ENCODE measurements around the genes OR11H1 and SLC25A18.

DNA sequence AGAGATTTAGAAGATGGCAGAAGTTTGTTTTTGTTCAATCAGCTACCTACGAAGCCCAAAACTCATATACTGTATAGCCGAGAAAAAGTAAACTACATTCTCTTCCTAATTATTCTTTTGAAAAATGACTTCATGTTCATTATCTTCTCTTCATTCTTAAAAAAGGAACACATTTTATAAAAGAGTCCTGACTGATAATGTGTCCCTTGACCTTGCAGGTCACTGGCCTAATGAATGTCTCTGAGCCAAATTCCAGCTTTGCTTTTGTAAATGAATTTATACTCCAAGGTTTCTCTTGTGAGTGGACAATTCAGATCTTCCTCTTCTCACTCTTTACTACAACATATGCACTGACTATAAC, at the start of gene OR11H1:
Gene OR11H1 (plus strand): TSS at position 231 of the 361 bp plus-strand sequence.
- PRO-cap = no peak

DNA sequence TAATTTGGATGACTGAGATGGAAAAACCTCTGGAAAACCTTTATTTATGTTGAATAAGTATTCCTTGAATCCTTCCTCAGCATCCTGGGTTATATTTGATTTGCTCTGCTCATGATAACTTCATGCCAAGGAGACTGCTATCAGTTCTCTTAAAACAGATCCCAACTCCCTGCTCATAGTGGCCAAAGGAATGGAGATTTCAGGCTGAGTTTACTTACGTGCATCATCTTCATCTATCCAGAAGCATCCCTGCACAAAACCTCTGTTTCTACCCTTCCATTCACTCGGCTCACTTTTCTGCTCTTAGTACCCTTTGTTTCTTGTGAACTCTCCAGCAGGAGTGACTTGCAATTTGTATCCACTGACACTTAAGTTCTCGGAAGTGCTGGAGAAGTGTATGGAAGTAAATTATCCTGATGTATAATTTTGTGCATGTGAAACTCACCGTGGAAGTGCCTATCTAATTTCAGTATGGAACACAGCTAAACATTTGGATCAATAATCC, 6.9 kb upstream of the CCT8L2 start:
- PRO-cap = unidirectional peak, plus-strand start at position 372 of the sequence

- PRO-cap = no peak
Observed at GRCh38 chr22:16661437-16662347, 69.1 kb upstream of the CCT8L2 start.

GRCh38 chr22:17036890-17037938, 29.2 kb upstream of the GAB4 start:
- PRO-cap = no peak

DNA sequence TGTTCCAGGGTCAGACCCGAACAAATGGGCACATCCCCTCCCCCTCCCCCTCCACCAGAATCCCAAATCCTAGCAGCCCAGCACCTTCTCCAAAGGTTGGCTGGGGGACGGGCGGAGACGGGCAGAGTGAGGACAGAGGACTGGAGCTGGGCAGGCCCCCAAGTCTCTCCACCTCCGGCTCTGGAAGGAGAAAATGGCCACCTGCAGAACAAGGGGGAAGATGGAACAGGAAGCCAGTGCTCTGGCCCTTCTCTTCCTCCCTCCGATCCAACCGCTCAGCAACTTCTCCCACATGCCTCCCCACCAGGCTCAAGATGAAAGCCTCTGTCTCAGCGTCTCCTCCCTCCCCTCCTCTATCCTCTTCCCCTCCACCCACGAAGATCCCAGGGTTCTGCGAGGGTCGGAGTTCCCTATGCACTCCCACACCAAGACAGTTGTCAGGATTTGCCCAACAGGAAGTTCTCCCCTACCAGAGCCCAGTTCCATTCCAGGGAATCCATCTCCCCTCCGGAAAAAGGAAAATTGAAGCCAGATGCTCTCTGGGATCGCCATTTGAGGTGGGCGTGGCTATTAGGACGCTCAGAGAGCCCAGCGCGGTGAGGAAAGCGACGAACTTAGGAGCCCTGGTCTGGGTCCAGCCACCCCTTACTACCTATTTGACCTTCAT, 20.0 kb downstream of the ADA2 start:
- PRO-cap = bidirectional peak, plus-strand start at position 388 of the sequence, minus-strand start at position 355 of the sequence

DNA sequence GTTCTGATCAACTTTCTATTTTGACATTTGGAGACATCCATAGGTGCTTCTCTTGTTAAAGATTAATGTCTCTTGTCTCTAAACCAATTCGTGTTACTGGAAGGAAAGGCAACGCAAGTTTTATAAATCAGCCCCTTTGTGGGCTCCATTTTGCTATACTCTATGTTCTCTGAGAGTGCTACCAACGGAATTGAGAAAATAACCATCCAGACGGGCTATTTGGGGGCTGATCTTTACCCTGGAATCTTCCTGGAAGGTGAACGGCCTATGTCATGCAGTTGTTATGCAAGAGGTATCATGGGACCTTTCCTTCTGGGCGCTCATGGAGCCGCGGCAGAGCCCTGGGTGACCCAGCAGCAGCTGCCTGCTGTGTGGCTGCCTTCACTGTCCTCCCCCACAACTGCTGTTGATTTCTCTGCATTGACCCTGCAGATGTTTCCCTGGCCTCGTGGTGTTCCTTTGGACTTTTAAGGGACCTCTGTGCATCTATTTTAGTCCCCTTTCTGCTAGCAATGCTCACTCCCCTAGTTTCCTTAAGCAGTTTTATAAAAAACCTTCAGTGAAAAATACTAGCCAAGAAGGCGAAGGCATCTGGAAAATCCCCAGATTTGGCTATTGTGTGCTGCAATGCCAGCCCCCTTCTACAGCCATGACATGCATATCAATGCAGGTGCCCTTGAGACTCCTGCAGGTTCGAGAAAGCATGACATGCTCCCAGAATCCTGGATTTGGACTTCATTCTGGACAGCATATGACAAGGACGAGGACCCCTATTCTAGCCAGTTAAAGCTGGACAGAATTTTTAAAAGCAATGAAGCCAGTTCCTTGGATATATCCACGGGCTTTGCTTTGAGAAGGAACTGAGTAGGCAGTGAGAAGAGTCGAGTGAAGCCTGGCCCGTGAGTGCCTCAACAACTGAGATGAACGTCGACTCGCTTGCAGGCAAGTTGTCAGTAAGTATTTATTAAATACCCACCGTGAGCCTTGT, at the start of gene SLC25A18:
Gene SLC25A18 (plus strand): TSS at position 738 of the 988 bp plus-strand sequence.
- PRO-cap = bidirectional peak, plus-strand start at position 494 of the sequence, minus-strand start at position 408 of the sequence

DNA sequence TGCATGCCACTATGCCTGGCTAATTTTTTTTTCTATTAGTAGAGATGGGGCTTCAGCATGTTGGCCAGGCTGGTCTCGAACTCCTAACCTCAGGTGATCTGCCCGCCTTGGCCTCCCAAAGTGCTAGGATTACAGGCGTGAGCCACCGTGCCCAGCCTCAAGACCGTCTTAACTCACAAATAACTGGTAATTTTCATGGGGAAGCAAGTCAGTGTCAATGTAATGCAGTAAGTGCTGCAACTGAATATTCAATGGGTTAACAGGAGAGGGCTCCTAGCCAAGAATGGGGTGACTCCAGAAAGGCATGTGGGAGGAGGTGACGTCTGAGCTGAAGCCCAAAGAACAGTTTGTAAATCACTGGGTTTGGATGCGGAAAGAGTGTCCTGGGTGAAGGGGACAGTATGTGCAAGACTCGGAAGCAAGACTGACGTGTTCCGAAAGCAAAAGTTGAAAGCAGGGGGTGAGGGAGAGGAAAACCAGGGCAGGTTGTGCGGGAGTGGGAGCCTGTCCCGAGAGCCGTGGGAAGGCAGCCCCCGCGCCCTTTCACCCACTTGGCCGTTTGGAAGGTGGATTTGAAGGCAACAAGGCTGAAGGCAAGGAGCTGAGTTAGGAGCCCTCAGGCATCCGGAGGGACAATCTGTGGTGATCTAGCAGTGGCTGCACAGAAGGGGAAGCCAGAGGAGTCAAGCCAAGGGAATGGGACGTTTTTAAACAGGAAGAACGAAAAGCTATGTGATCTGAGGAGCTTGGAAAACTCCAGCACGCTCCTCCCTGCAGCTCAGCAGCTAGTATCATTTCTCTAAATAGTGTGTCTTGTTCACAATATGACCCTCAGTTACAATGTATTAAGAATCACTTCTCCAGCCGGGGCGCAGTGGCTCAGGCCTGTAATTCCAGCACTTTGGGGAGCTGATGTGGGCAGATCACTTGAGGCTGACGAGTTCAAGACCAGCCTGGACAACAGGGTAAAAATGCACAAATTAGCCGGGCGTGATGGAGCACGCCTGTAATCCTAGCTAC, 7.6 kb downstream of the SLC25A18 start:
- PRO-cap = unidirectional peak, plus-strand start at position 377 of the sequence; unidirectional peak, plus-strand start at position 402 of the sequence

GRCh38 chr22:17578135-17578826, 15.0 kb downstream of the SLC25A18 start:
- PRO-cap = no peak

- PRO-cap = no peak
Observed at GRCh38 chr22:17726459-17727390, 47.5 kb downstream of the BID start.

GRCh38 chr22:17732374-17733293, 41.6 kb downstream of the BID start:
- PRO-cap = no peak

GRCh38 chr22:17830004-17830805, 55.9 kb upstream of the BID start:
- PRO-cap = no peak

DNA sequence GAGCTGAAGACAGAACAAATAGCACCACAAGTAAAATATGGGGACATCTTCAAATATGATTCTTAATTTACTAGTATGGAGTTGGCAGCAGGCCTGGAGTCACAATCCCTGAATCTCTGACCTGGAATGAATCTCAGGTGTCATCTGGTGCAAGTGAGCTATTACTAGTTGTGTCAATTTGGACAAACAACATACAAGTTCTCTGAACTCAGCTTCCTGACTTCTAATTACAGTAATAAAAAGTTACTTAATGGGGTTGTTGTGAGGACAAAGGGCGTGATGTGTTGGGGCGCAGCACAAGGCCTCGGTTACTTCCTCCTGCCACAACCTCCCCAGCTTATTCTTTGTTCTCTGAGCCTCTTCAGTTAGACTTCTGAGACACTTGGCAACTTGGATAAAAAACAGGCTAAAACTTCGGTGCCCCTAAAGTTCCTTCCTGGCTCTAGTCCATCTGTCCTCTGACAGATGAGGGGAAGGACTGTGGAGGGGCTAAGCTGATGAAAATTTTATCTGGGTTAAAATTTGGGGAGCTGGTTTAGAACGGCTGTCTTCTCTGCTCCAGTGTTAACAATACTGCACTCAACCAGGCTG, 95.4 kb upstream of the BID start:
- PRO-cap = no peak

GRCh38 chr22:17917637-17918208, 106.6 kb downstream of the MICAL3 start:
- PRO-cap = no peak

GRCh38 chr22:17927361-17928016, 96.9 kb downstream of the MICAL3 start:
- PRO-cap = no peak

DNA sequence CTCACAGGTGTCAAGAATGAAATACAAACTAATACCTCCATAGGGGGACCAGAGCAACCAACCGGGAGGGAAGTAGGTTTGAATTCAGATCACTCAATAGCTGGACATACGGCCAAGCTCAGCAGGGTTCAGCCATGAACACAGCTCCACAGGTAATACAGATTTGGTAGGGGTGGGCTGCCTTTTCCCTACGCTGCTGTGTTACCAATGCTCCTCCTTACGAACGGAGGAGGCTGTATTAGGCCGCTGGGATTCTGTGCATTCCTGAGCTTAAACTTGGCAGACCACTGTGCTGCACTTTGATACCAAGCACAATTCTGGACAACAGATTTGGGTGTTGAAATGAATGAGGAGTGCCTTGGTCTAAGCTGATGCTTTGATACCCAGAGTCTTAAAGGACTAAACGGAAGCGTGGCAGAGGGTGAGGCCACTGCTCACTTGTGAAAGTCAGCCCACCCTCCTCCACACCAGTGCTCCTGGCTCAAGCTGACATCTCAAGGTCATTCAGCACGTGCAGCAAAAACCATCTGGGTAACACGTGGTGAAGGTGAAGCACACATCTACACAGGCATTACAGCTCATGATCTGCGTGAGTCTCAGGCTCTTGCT, 86.0 kb downstream of the MICAL3 start:
- PRO-cap = no peak

GRCh38 chr22:17998896-17999377, 25.4 kb downstream of the MICAL3 start:
- PRO-cap = no peak

- PRO-cap = no peak
Observed at GRCh38 chr22:18035692-18036322, 11.4 kb upstream of the MICAL3 start.

- PRO-cap = no peak
Observed at GRCh38 chr22:18065302-18065867, 12.4 kb upstream of the PEX26 start.

- PRO-cap = no peak
Observed at GRCh38 chr22:18067616-18068917, 9.7 kb upstream of the PEX26 start.

DNA sequence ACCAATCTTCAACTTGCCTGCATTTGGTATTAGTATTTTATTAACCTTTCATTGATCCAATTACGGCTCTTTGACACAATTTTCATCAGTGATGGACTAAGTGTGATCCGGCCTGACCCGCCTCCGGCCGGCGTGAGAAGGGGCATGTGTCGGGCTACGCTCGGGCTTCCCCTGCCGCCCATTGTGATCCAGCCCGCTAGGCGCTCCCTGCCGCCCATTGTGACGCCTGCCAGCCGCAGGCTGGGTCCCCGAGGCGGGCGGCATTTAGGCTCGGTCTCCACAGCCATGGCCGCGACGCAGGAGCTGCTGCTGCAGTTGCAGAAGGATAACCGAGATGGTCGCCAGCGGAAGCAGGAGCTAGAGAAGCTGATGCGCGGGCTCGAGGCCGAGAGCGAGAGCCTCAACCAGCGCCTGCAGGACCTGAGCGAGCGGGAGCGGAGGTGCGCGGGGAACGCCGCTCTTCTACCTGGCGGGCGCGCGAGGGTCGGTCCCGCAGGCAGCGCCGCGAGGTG, 291 bp downstream of the TMEM191B start:
- PRO-cap = no peak

All from bronchial lymph node (tissue), 1 donor.